SJSA1 (cell line): ENCODE measurements around a stretch of chr17.

DNA sequence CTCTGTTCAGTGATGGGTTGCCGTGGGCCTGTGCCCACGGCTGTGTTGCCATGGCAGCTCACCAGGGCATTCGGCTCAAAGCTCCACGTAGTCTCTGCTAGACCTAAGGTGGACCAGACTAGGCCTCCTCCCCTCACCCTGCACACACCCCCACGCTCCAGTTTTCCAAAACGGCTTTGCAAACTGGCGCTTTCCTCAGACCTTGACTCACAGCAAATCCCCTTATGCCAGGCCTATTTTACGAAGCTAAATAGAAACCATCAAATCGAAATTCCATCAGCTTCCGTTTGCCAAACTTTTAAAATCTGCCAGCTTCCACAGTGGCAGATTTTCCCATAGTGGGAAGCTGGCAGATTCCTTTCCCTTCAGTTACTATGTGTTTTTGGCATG, 410 bp upstream of the CWC25 start:
- RAMPAGE, long total RNA, result no peak

DNA sequence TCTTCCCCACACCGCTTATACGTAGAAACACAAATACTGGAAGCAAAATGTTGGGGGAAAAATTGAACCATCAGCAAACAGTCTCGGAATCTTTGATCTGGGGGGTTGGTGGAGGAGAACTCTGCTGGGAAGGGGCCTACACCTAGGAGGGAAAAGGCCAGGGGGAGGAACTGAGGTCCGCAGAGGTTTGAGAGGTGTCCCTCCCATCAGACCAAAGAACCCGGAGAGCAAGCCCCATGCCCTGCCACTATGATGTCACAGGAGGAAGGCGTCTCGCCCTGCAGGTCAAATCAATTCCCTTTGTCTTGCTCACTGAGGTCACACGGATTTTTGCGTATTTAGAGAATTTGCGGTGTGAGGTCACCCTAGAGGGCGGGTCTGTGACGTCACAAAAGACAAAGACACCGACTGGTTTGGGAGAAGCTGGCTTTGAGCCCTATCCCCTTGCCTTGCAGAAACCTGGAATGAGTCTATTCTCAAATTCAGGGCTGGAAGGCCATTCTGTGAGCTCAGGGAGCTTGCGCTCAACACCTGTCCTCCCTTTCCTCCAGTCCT, 1.2 kb downstream of the C17orf98 start:
- RAMPAGE, long total RNA, result no peak

GRCh38 chr17:38848434-38849699, 4.7 kb downstream of the RPL23 start:
- RAMPAGE, long total RNA, result no peak

GRCh38 chr17:38879732-38880364, 10.0 kb downstream of the LASP1 start:
- RAMPAGE, long total RNA, result no peak

GRCh38 chr17:38984929-38985258, 17.7 kb upstream of the FBXO47 start:
- RAMPAGE, long total RNA, result no peak

DNA sequence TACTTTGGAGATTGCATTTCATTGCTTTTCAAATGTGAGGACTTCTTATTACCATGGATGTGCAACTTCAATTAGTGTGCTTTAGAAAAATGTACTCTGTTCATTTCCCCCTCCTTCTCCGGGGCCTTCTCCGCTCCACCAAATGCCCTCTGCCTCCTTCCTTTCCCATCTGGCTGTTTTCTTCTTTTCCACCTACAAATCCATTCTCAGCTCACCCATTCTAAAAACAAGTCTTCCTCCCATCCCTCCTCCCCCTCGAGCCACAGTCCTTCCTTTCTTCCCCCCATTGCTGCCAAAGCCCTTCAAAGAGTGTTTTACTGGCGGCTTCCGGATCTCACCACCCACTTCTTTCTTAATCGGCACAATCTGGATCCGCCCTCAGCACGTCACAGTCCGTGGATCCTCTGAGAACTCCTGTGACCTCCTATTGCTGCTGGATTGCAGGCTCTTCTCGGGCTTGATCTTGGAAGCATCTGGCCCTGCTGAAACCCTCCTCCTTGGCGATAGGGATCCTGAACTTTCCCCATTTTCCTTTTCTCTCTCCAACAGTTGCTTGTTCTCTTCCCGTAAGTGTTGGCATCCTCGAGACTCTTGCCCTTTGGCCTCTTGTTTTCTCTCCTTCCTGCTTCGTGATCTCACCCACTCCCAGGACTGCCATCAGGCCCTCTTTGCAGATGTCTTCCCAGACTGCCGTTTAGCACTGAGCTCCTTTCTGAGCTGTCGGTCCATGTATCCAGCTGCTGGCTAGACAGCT, 35.9 kb upstream of the FBXO47 start:
- RAMPAGE, long total RNA, result no peak

DNA sequence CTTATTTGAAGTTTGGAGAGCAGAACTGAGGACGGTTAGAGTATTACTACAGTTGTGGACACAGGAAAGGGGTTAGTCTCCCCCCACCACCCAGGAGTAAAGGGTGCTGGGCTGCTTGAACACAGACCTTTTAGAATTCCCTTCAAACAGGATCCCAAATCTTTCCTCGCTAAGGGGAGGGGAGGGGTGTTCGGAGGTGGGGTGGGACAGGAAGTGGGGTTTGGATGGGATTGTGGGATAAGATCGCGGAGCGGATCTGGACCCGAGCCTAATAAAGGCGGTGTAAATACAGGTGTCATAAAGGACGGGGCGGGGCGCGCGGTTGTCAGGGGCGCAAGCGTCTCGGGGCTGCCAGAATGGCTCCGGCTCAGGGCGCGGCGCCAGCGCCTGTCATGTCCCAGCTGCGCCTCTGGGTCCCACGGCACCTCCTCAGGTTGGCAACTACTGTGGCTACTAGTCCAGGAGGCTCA, 59.8 kb upstream of the FBXO47 start:
- RAMPAGE, long total RNA, result no peak

DNA sequence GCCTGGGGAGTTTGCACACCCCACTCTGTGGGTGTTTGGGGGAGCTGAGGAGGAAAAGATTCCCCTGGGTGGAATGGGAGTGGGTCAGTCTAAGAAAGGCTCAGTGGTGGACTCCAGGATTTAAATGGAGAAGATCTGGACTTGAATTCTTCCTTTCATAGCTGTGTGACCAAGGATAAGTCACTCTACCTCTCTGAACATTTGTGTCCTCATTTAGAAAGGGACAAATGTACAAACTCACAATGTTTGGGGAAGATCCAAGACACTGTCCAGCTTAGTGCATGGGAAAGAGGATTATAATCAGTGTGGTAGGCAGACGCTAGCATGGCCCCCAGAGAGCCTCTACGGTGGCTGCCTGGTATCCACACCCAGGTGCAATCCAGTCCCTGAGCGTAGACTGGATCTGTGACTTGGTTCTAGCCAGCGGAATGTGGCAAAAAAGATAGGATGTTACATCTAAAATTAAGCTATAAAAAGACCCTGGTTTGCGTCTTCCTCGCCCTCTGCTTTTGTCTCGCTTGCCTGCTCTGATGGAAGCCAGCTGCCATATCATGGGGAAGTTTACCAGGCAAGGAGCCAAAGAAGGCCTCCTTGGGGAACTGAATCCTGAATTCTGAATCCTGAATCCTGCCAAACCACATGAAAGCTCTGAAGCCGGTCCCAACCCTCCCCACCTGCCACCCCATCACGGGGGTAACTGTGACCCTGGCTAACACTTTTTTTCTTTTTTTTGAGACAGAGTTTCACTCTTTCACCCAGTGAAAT, 51.7 kb downstream of the PLXDC1 start:
- RAMPAGE, long total RNA, result no peak

GRCh38 chr17:39137638-39137899, 13.9 kb downstream of the PLXDC1 start:
- RAMPAGE, long total RNA, result no peak

- RAMPAGE, long total RNA, result no peak
Measured at GRCh38 chr17:39169107-39169315, 3.0 kb upstream of the ARL5C start.

DNA sequence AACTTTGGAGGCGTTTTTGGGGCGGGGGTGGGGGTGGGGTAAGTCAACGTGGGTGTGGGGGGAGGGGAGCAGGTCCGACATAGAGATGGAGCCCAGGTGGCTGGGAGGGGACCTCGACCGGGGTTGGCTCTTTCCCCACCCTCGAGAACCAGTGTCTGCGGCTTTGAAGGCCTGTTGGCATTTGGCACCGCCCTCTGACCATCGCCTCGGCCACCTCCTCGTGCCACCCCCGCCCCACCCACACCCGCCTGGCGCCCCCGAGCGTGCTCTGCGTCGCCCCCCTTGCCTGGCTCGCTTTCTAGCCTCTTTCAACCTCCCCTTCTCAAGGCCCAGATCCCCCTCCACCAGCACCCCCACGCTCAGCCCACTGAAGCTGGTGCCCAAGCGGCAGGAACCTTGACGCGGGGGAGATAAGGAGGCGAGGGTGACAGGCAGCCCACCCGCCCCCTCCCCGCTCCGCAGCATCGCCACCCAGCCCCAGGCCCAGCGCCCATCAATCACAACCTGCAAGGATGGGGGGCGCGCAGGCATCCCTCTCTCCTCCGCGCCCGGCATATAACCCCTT, 622 bp downstream of the CACNB1 start:
- RAMPAGE, long total RNA, result no peak

DNA sequence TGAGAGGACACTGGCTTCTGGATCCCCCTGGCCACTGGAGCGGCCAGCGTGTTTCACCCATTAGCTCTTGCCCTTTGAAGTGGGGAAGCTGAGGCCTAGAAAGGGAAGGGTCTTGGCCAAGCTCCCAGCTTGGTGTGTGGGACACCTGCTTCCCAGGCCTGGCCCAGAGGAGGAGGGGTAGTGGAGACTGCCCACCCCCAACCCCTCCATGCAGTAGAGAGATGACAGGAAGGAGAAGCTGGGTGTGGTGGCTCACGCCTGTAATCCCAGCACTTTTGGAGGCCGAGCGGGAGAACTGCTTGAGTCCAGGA, 6.4 kb downstream of the RPL19 start:
- RAMPAGE, long total RNA, result no peak

GRCh38 chr17:39238115-39238563, 12.4 kb upstream of the STAC2 start:
- RAMPAGE, long total RNA, result no peak

GRCh38 chr17:39406339-39407361, 5.2 kb upstream of the FBXL20 start:
- RAMPAGE, long total RNA, result no peak

DNA sequence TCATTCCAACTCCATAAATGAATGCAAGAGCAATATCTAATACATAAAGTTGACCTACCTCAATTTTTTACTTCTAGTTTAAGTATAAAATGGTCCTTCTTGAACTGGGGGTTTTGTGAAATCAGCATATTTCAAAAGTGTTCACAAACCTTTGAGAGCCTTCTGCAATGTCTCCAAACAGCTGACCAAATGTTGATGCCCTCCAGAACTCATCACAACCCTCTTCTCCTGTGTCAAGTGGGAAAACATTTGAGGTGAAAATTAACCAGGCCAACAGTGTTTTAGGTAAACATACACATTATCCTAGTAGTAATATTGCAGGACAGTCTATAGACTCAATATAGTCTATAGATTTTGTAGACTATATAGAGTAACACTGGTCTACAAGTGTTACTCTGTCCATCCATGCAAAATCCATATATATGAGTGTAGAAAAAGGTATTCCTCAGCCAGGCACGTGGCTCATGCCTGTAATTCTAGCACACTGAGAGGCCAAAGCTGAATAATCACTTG, 7.6 kb downstream of the MED1 start:
- RAMPAGE, long total RNA, result no peak

DNA sequence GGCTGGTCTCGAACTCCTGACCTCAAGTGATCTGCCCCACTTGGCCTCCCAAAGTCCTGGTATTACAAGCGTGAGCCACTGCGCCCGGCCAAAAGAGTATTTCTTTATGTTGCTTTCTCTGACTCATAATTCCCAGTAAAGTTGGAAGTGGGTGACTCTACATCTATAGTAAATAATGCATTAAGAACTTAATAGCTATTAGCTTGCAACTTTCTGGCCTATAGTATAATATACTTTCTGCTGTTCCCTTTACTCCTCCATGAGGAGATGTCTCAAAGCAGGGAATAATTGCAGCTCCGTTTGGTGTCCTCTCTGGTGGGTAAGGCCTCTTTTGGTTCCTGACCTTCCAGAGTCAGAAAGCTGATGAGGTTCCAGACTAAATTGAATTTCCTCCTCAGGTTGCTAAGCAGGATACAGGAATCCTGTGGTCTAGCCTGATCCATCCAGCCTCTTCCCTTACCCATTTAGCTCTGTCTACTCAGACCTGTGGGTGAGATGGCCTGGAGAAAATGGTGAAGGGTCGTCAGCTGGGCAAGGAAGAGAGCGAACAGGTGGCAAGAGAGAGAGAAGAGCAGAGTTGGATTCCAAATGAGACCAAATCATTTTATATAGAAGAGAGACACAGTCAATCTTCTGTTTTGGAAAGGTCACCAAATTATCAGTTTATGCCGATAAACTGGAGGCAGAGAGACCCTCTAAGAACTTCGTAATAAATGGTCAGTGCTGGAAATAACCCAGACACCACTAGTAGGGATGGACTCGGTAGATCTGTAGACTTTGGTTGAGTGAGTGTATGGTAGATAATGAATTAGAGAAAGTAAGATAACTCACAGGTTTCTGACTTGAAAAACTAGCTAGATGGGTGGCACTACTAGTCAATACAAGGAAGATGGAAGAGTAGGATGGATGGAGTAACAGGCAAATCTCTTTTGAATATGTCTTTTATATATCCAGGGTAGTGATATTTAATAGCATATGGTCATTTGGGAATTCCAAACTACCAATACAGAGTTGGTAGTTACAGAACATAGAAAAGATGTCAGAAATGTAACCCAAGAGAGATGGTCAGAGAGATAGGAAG, 42.3 kb downstream of the CDK12 start:
- RAMPAGE, long total RNA, result no peak

DNA sequence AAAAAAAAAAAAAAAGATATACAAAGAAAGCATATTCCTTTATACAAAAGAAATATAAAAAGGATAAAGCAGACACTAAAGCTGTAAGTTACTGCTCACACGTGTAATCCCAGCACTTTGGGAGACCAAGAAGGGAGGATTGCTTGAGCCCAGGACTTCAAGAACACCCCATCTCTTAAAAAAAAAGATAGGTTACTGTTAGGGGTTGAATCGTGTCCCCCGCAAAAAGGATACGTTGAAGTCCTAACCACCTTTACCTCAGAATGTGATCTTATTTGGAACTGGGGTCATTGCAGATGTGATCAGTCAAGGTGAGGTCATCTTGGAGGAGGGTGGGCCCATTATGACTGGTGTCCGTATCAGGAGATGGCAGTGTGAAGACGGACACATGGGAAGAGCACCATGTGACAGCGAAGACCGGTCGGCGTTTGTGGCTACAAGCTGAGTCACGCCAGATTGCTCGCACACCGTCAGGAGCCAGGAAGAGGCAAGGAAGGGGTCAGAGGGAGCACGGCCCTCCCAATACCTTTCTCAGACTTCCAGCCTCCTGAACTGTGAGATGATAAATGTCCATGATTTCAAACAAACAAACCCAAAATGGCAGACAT, 13.0 kb downstream of the STARD3 start:
- RAMPAGE, long total RNA, result no peak

GRCh38 chr17:39666121-39666918, 1.2 kb downstream of the TCAP start:
- RAMPAGE, long total RNA, result no peak

- RAMPAGE, long total RNA, result no peak
Measured at GRCh38 chr17:39672900-39673363, 4.7 kb downstream of the PNMT start.

- RAMPAGE, long total RNA, result no peak
Measured at GRCh38 chr17:39755820-39756599, 18.3 kb downstream of the GRB7 start.